Neural crest cell (in vitro differentiated cells): ENCODE measurements around the gene PABIR1.

DNA sequence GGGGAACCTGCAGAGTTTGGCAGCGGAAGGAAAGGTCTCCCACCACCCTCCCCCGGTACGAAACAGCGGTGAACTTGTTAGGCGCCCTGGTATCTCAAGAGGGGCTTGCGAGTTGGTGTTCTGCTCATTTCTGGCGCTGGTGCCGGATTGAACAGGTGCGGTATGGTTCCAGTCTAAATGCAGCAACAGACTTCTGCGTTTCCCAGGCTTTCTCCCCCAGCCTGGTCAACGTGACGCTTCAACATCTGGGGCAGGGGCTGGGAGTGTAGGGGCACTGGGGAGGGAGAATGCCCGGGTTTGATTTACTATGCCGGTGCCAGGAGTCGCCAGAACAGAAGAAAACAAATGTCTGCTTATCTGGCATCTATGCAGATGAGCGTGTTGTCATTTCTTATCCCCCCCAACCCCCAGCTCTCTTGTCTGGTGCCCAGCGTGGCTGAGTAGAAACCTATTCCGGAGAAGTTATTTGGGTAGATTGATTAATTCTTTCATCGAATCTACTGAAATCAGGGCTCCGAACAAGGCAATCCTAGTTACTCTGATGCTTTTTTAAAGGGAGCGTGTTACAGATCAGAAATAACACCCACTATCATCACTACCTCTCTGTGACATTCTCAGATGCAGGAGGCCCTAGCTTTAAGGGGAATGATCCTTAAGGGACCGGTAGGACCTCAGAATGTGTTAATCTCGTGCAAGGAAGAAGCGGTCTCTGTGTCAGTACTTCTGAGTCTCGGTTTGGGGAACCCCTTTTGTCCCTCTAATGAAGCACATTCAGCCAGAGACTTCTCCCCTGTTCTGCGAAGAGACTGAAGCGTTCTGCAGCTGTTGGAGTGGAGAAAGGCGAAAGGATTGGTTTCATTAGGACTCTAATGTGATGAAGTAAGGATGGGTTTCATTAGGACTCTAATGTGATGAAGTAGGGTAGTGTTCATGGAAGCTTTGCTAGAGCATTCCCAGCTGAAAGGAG lies 1.3 kb downstream of the PIP5K1B start:
- PRO-cap: no peak

- PRO-cap: bidirectional peak, plus-strand start at chr9:68780065, minus-strand start at chr9:68779948
These were observed at the start of gene PABIR1 for GRCh38 chr9:68779847-68780690. PABIR1 (plus strand) TSS chr9:68780065.

GRCh38 chr9:68805219-68805624 lies 25.4 kb downstream of the PABIR1 start:
- PRO-cap: no peak

DNA sequence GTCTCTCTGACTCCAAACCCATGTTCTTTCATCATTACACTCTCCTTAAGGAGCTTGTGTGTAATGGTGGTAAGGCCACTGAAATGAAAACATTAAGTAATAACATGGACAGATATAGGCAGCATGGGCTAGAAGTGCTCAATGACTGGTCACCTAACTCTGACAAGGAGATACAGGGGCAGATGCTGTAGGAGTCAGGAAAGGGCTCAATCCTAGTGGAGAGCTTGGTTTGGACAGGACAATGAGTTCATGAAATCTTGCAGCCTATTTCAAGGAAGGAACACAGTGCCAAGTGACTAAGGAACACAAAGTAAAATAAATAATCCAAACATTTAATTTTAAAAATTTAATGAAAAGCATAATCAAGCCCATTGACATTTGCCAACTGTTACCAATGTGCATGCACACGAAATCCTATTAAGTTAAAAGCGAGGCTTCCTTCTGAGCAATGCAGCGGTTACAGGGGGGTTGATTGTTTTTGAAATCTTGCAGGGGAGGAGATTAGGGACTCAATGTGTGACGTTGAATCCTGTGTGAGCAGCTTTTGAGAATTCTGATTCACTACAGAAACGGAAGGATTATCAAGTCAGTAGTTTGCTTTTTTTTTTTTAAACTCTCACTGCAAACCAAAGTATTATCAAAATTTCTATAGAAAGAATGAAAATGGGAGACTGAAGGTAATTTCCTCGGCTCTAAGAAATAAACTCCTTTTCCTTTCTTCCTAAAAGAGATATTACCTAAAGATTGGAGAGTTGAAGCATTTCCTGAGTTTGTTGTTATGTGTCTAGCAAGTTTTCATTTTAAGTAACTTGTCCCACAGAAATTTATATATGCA lies 109.5 kb downstream of the PRKACG start:
- PRO-cap: no peak

DNA sequence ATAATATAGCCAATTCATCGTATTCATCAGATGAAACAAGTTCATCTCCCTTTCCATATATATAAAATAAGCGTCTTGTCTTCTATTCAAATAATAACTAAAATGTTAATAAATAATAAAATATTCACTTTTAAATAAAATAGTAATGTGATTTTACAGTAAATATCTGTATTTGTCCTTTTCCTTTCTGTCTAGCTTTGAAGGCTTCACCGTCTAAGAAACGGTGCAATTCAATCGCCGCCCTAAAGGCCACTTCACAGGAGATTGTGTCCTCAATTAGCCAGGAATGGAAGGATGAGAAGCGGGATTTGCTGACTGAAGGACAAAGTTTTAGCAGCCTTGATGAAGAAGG lies 79.2 kb downstream of the PRKACG start:
- PRO-cap: no peak

- PRO-cap: no peak
These were observed 1.3 kb downstream of the ENTREP1 start for GRCh38 chr9:69326305-69326729.

- PRO-cap: no peak
These were observed 145.5 kb downstream of the ENTREP1 start for GRCh38 chr9:69470633-69470871.

DNA sequence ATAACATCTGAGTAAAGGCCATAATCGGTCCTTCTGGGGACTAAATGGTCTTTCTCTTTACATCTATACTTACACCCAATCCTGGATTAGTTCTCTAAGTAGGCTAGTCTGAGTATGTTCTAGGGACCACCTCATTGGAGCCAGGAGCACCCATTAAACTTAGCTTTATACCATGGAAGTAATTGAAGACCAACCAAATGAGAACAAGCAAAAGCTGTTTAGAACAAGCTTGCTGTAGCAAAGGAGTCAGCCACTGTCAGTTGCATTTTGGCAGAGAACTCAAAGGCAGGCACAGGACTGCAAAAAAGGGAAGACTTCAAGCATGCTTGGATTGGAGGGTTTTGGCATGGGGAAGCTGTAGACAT lies 14.9 kb upstream of the CFAP95 start:
- PRO-cap: no peak

DNA sequence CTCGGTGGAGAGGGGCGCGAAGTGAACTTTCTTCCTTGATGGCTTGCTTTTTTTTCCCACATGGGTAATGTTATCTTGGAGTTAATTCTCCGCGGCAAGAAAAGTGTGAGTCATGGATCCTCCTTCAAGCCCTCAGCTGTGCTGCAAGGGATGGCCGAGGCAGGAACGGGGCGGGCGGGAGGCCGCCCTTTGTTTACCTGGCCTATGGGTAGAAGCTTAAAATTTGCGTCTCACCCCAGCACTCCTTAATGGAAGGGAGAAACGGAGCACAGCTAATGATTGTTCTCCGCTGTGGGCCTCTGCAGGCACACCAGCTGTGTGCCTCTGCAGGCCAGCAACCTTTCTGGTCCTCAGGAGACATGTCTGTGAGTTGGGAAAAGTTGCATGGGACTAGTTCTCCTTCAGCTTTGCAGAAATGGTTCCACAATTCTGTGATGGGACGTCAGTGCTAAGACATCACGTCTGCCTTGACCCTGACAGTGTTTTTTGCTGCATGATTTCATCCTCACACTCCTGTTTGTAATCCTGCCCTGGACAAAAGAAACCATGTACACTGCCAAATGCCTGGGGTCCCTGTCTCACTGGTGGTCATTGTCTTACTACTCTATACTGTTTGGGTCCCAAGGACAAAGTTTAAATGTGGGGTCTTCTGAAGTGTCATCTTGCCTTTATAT lies 1.2 kb downstream of the MAMDC2 start:
- PRO-cap: no peak

DNA sequence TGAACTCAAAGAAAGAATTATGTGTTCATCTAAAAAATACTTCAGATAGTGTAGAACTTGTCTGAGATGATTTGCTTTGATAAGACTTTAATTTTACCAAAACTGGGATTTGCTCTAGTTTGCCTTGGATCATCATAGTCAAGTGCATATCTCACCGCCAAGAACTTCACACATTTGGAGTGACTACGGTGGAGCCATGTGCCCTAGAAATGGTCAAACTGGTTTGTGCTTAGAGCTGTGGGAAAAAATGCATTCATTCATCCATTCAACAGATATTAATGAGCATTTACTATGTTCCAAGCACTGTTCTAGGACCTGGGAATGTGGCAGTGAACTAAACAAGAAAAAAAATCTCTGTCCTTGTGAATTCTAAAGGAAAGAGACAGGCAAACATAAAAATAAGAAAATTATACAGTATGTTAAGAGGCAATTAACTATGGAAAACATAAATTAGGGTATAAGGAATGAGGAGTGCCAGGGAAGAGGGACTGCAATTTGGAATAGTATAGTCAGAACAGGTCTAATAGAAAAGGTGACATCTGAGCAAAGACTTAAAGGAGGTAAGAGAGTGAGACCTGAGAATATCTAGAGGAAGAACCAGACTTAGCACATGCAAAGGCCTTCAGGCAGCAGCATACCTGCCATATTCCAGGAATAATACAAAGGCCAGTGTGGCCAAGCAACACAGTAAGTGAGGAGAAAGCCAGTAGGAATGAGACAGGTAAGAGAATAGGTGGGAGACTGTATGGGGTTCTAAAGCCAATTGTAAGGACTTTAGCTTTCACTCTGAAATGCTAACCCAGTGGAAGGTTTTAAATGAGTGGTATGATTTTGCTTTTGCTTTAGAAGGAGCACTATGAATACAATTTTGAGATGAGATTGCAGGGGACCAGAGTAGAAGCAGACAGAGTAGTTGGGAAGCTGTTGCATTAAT lies 44.8 kb upstream of the SMC5 start:
- PRO-cap: no peak

- PRO-cap: no peak
These were observed 9.2 kb downstream of the KLF9 start for GRCh38 chr9:70405102-70405768.

DNA sequence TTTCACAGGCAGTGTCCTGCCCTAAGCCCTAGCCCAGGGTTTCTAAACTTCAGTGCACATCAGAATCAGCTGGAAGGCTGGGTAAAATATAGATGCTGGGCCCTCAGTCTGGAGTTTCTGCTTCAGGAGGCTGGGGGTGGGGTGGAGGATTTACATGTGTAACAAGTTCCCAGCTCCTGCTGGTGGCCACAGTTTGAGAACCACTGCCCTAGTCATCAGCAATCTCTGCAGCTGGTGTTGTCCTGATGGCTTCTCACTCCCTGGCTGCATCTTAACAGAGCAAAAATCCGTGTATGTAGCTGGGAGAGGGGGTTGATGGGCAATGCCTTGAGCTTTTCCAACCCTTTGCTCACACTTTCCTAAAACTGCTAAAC lies 186.0 kb upstream of the KLF9 start:
- PRO-cap: no peak

DNA sequence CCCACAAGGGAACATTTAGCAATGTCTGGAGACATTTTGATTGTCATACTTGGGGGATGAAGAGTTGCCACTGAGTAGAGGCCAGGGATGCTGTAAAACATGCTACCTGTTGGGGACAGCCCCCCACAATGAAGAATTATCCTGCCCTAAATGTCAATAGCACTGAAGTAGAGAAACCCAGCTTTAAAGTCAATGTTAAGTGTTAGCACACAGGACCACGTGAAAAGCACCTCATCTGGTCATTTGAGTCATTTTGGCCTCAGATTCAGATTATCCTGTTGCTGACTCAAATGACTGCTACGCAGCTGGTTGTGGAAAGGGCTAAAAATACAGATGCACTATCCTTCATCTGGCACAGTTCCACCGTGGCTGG lies 195.0 kb upstream of the KLF9 start:
- PRO-cap: no peak

DNA sequence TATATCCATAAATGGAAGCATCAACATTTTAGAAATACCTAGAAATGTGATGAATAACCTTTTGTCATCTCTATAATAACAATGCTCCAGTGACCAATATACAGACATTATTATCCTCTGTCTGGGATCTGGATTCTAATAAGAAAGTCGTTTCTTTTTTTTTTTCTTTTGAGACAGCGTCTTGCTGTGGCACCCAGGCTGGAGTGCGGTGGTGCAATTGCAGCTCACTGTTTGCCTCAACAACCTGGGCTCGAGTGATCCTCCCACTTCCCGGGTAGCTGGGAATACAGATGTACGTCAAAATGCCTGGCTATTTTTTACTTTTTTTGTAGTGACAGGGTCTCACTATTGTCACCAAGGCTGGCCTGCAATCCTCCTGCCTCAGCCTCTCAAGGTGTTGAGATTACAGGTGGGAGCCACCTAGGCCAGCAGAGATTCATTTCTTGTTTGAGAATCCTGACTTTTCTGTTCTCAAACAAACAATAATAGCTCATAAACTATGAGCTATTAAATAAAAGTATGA lies 215.8 kb downstream of the TRPM3 start:
- PRO-cap: no peak

DNA sequence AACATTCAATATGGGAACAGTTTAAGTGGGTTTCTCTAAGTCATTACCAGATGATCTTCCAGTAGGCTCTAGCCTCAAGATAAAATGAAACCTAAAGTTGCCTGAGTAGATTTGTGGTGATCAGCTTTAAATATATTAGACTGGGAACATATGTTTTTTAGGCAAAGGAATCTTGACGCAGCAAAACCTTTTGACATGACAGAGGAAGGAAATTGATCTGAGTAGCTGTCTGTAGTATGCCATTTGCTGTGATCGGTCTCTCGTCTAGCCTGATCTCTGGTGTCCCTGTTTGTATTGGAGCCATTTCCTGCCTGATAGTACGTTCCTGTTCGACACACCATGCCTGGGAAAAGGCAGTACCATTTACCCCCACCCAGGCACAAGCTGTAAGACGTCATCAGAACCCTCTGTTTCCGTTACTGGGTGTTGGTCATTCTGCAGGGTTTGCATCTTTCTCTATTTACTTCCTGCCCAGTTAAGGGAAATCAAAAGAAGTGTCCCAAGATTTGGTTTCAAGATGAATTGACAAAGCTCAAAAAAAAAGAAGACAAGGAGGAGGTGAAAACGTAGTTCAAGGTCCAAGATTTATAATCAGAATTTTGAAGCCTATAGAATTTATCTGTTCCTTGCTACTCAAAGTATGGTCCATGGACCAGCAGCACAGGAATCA lies 129.7 kb downstream of the CEMIP2 start:
- PRO-cap: no peak

DNA sequence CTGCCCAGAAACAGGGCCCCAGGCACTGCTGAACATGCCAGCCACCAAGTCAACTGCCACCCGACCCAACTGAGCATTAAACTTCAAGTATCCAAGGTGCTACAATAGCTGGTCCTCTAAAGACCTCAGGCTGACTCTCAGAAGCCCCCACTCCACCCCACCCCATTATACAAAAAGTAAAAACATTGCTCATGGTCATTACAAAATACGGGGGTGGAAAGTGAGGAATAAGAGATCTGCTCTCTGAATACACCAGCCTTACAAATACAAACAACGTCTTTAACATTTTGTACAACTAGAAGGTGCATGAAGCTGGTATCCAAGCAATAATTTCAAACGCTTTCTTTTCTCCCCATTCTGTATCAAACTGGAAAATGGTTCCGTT lies 83.6 kb downstream of the CEMIP2 start:
- PRO-cap: no peak

- PRO-cap: no peak
These were observed 11.7 kb downstream of the CEMIP2 start for GRCh38 chr9:71756568-71757053.

DNA sequence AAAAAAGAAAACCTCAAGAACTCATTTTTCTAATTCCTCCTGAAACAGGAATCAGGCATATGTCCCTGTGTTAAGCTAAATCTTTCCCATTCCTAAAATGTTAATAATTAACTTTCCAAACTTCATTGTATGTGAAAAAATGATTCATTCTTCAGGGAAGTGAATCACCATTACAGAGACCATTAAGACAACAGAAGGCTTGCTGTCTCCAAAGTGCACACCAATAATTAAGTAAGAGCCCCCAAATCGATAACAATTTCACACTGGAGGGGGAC lies 5.3 kb downstream of the CEMIP2 start:
- PRO-cap: no peak

GRCh38 chr9:71945180-71945433 lies 33.7 kb downstream of the C9orf85 start:
- PRO-cap: no peak

- PRO-cap: no peak
These were observed 53.0 kb downstream of the C9orf85 start for GRCh38 chr9:71963997-71965206.